ENCODE measurements around the gene MORF4L1.

DNA sequence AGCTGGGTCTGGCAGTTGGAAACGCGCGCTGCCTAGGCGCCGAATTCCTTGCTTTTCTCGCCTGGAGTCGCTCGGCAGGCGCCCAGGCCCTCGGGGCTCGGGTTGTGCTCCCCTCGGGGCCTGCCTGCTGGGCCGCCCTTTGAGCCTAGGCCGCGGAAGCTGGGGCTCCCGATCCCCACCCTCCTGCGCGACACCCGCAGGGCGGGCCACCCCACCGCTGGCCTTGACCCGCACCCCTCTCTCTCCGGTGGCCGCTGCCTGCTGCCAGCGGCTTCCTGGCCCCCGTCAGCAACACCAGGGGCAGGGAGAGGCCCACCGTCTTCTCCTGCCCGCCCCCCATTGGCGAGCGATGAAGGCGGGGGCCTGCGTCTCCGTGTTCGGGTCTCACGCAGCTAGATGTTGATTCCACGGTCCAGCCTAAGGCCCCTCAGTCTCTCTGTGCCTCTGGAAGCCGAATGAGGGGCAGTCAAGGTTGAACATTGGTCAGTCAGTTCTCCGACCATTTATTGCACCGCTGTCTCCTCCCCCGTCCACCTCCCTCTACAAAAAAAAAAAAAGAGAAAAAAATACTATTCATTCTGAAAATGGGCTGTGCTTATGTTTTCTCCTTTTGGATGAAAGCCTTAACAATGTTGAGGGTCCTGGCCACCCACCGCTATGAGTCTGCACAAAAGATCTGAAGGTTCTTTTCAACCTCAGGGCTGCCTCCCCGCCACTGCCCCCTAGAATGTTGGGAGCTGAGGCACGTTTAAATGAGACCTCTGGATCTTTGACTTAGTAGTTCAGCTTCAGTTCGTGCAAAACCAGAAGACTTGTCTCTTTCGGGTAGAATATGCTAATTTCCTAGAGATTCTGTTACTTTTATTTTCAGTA lies 595 bp downstream of the IREB2 start:
- PRO-cap, result bidirectional peak, plus-strand start at position 430 of the sequence, minus-strand start at position 457 of the sequence; bidirectional peak, plus-strand start at position 778 of the sequence, minus-strand start at position 659 of the sequence
- RRBS, result no CpG with 5 or more reads among the region's 45 CpGs

DNA sequence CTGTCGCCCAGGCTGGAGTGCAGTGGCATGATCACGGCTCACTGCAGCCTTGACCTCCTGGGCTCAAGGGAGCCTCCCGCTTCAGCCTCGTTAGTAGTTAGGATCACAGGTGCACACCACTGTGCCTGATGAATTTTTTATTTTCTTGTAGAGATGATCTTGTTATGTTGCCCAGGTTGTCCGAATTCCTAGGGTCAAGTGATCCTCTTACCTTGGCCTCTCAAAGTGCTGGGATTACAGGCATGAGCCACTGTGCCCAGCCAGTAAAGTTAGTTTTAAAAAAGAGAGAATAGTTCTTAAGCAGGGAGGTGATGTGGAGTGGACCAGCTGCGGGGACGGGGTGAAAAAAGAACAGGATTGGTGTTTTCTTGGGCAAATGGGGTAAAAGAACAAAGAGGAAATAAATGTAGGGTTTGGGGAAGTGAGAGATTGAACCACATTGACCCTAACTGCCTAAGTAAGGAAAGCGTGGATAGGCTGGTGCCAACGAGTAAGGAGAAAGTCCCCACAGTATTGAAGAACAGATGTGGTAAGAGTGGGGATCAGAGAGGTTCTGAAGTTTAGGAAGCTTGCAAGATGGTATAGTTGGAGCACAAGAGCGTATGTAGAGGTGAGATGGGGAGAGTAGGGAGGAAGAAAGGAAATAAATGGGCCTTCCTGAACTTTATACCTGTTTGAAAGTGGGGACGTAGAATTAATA lies 16.9 kb downstream of the IREB2 start:
- PRO-cap, result no peak
- RRBS, result no CpG with 5 or more reads among the region's 11 CpGs

DNA sequence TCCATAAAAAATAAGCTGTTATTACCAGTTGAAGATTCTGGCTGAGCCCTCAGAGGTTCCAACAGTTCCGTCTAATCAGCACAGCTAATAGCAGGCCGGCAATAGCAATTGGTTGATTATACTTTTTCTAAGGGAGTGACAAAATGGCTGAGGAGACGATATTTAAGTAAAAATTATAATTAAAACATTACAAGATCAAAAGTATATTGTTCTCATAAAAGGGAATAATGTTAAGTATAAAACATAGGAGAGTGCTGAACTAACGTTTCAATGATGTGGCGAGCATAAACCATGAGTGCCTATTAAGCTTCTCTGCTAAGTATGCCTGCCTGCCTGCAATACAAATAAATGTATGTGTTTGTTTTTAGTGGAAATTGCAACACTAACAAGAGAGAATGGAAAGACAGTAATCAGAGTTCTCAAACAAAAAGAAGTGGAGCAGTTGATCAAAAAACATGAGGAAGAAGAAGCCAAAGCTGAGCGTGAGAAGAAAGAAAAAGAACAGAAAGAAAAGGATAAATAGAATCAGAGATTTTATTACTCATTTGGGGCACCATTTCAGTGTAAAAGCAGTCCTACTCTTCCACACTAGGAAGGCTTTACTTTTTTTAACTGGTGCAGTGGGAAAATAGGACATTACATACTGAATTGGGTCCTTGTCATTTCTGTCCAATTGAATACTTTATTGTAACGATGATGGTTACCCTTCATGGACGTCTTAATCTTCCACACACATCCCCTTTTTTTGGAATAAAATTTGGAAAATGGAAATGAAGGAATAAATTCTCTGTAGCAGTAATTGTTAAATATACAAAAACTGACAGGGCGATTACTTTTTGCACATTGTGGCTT lies 8.4 kb downstream of the PSMA4 start:
- PRO-cap, result no peak
- RRBS, result no CpG with 5 or more reads among the region's 9 CpGs

DNA sequence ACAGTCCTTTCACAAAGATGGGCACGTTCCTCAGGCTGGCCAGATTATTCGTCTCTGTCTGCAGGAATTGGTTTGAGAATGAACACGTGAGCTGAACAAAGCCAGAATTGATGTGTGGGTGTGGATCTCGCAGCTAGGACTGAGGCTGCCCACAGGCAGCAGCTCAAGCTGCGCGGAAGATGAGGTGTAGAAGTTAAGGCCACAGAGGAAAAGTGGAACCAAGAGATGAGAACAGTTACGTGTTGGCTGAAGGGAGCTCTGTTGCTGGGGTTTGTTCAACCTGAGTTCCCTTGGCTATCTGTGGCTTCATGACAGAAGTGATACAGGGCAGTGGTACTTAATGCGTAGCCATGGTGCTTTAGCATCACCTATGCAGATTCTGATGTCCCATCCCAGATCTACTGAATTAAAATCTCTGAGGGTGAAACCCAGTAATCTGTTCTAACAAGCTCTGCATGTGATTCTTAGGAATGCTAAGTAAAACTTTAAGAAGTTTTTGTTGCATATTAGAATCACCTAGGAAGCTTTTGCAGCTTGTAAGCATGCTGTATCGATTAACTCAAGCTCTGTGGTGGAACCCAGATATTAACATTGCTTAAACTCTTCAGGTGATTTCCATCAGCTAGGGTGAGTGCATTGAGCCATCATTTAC lies 9.2 kb downstream of the PSMA4 start:
- PRO-cap, result no peak
- RRBS, result no CpG with 5 or more reads among the region's 9 CpGs

GRCh38 chr15:78761348-78762194 lies 49.7 kb downstream of the ADAMTS7 start:
- PRO-cap, result no peak
- RRBS, result no CpG with 5 or more reads among the region's 12 CpGs

DNA sequence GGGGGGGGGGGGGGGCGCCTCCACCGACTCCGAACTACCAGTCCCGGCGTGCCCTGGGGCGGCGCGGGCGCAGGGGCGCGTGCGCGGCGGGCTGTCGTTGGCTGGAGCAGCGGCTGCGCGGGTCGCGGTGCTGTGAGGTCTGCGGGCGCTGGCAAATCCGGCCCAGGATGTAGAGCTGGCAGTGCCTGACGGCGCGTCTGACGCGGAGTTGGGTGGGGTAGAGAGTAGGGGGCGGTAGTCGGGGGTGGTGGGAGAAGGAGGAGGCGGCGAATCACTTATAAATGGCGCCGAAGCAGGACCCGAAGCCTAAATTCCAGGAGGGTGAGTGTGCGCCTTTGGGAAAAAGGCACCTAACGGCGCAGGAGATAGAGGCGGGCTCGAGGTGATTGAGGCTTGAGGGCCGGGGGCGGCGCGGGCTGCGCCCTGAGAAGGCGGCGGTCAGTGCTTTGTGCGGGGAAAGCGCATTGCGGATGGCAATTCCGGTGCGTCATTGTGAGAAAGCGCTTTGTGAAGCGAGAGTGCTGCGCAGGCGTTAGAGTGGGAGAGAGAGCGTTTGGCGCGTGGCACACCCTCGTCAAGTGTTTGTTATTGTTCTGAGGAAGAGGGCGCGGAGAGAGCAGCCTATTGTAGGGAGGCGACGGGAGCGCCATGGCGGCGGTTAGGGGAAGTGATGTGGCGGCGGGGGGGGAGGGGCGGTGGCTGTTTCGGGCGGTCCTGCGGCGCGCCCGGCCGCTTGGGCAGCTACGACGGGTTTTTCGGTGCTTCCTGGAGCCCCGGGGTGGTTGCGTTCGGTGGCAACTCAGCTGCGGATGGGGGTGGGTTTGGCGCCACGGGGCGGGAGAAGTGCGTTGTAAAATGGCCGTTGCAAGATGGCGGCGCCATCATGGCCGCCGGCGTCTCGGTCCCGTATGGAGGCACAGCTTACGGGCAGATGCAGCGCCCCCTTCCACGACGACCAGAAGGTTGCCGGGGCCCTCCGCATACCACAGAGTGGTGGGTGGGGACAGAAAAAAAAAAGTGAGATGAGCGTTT lies at the start of gene MORF4L1:
MORF4L1 (plus strand) TSS at position 154 of the 1,032 bp plus-strand sequence.
- PRO-cap, result bidirectional peak, plus-strand start at position 237 of the sequence, minus-strand start at position 141 of the sequence; bidirectional peak, plus-strand start outside the sequence, minus-strand start at position 756 of the sequence
- RRBS, result 2% methylated on average over 48 of the region's 103 CpGs

DNA sequence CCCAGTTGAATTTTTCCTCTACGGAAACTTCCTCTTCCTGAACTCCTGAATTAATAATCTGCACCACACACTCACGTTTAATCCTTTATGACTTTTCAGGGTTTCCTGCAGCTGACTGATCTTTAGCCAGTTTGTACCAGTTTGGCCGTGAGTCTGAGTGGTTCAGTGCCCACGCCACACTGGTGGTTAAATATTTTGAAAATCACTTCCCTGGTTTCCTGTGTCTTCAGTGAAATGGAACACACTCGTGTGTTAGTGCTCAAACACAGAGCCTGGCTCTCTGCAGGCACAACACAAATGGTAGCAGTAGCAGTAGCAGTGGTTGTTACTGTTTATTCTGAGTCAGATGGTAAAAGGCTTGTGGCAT lies 6.6 kb upstream of the CTSH start:
- PRO-cap, result no peak
- RRBS, result no CpG with 5 or more reads among the region's 5 CpGs

DNA sequence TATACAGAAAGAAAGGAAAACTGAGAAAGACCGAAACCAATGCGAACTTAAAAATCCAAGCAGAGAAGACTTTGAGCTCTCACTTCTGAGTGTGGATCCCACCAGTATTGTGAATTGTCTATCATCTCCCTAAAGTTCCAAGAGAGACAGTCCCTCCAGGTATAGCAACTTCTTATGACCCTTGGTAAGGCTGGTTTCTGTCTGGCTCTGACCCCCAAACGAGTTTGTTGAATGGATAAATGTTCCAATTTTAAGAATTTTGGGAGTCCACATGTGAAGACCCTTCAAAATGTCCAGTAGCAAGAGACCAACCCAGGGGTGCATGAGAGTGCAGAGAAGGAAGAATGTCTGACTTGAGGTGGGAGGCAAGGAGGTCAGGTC lies 53.7 kb downstream of the RASGRF1 start:
- PRO-cap, result no peak
- RRBS, result no CpG with 5 or more reads among the region's 3 CpGs

GRCh38 chr15:79507208-79507501 lies 75.0 kb downstream of the MINAR1 start:
- PRO-cap, result no peak
- RRBS, result no CpG with 5 or more reads among the region's 3 CpGs

- PRO-cap, result no peak
- RRBS, result 98% methylated on average over 4 of the region's 12 CpGs
Measured at GRCh38 chr15:79918077-79918808, 21.4 kb upstream of the MTHFS start.

DNA sequence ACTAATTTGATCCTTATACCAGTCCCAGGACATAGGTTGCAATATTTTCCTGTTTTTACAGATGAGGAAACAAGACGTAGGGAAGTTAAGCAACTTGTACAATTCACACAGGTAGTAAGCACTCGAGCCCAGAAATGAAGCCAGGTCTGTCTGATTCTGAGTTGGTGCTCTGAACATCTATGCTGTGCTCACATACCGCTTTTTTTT lies 4.1 kb downstream of the BCL2A1 start:
- PRO-cap, result no peak
- RRBS, result no CpG with 5 or more reads among the region's 3 CpGs

DNA sequence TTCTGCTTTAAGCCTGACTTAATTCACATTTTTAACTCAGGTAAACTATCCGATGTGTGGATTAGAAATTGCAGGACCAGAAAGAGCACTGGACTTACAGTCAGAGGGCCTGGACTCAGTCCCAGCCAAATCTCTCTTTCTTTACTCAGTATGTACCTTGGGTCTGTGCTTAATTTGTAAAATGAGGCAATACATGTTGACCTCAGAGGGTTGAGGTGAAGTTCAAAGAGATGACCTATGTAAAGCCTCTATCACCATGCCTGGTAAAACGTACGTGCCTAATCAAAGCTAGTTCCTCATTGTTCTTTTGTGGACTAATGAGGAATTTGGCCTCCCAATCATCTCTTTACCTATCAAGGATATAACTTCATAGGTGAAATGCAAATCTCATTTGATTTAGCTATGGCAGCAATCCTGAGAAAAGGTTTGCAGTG lies 1.9 kb upstream of the BCL2A1 start:
- PRO-cap, result no peak
- RRBS, result no CpG with 5 or more reads among the region's 3 CpGs

DNA sequence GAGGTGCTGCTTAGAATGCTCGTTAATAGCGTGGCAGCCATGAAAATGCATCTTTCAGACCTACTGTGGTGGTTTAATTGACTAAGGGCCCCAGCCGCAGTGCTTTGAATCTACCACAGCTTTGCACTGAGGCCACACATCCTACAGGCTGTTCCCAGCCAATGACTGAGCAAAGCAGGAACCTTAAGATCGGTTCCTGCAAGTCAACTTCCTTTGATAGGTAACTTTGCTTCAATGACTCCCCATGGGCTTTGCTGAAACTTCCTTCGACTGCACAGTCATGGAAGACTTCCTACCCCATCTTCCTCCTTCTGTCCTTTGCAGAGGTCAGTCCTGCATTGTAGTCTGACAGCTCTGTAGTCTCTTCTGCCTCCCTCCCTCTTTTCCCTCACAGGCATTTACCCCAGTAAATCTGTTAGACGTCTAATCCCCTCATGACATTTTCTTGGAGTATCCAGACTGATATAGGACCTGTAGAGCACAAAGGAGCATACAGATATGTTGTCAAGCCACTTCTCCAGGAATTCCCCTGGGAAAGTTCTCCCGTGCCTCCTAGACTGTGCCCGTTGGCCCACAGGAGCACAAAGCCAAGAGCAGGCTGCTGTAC lies 2.6 kb upstream of the BCL2A1 start:
- PRO-cap, result no peak
- RRBS, result no CpG with 5 or more reads among the region's 8 CpGs

DNA sequence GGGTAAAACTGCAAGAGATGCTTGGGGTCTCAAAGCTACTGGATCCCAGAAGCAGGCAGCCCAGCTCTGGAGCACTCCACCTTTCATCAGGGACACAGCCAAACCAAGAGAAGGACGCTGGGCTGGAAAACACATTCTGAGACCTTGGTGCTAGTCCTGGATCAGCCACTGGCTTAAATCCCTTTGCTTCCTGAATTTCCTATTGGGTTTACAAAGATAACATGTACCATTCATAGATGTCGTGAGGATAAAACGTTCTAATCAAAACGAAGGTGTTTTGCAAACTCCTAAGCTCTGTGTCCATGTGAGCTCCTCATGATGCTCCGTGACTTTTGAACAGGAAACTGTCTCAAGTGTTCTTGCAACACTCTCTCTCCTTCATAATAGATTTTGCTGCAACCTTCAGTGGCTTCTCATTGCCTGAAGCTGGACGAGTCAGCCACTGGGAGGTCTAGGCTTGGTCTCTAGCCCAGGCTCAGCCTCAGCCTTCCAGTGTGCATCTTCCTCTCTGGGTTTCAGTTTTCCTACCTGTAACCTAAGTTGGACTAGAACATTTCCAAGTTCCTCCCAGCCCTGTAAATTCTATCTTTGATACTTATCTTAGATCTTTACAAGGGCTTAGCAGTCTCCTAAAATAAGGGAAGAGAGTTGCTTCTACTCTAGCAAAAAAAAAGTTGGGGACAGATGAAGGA lies 18.6 kb upstream of the BCL2A1 start:
- PRO-cap, result no peak
- RRBS, result no CpG with 5 or more reads among the region's 6 CpGs

DNA sequence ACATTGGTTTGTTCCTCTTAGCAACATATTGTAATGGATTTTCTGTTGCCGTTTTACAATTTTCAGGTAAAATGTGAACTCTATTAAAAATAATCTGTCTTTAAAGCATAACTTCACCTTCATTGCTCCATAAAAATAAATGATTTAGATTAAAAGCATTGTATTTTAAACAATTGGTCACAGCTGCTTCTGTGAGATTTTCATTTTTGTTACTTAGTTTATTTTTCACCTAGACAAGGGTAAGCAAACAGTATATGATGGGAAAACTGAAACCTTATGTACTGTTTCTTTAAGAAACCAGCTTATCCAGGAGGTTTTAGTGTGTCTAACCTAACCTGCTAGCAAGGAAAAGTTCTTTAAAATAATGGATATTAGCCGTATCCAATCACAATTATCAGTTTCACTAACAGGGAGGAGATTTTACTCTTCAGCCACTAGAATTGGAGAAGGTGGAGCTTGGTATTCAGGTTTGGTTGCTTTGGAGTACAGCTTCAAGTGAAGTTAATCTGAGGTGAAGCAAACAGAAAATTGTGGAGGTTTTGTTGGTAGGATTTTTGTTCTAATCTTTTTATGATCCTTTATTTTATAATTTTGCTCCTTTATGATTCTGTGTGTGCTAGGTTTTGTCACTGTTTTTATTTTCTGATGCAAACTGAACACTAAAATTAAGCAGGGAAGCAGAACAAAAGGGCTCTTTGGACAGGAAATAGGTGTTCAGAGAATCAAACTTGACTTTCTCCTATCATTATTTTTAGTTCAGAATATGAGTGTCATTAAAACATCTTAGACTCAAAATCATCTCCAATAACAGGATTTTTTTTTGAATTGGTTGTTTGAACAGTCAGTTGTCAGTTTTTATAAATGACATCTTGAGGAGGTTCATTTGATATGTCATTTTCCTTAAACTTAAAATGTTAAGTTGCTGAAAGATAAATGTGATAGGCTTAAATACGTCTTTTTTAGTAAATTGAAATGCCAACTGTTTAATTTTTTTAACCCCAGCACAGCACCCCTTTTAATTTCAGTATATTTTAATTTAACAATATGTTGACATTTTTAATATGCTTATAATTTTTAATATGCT lies 13.0 kb downstream of the ZFAND6 start:
- PRO-cap, result unidirectional peak, plus-strand start at position 466 of the sequence
- RRBS, result no CpG with 5 or more reads among the region's 3 CpGs

- PRO-cap, result no peak
Measured at GRCh38 chr15:80082553-80082894, 23.0 kb downstream of the ZFAND6 start.

GRCh38 chr15:80154219-80154768 lies 1.5 kb downstream of the FAH start:
- PRO-cap, result no peak
- RRBS, result no CpG with 5 or more reads among the region's 7 CpGs

- PRO-cap, result no peak
- RRBS, result no CpG with 5 or more reads among the region's 6 CpGs
Measured at GRCh38 chr15:80210466-80211035, 41.5 kb downstream of the CTXND1 start.

DNA sequence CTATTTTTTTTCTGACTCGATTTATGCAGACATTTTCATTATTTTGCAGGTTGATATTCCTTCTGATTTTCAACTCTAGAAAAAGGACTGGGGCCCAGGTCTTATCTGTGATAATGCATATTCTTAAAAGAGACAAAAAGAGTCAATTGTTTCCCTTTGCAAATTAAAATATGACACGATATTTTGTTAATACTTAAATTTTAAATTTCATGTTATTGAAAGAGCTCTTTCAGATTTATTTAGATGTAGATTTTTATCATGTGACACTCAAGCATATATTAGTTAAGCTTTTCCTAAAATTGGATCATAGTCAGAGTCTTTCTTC lies 15.5 kb upstream of the ARNT2 start:
- PRO-cap, result no peak
- RRBS, result no CpG with 5 or more reads among the region's 2 CpGs

- PRO-cap, result no peak
- RRBS, result no CpG with 5 or more reads among the region's 3 CpGs
Measured at GRCh38 chr15:80679790-80680404, 15.2 kb upstream of the ABHD17C start.